Amniotic epithelial cell (primary cell): ENCODE measurements around the genes ITM2A, DIAPH2, SRPX2, SYTL4 and CENPI.

DNA sequence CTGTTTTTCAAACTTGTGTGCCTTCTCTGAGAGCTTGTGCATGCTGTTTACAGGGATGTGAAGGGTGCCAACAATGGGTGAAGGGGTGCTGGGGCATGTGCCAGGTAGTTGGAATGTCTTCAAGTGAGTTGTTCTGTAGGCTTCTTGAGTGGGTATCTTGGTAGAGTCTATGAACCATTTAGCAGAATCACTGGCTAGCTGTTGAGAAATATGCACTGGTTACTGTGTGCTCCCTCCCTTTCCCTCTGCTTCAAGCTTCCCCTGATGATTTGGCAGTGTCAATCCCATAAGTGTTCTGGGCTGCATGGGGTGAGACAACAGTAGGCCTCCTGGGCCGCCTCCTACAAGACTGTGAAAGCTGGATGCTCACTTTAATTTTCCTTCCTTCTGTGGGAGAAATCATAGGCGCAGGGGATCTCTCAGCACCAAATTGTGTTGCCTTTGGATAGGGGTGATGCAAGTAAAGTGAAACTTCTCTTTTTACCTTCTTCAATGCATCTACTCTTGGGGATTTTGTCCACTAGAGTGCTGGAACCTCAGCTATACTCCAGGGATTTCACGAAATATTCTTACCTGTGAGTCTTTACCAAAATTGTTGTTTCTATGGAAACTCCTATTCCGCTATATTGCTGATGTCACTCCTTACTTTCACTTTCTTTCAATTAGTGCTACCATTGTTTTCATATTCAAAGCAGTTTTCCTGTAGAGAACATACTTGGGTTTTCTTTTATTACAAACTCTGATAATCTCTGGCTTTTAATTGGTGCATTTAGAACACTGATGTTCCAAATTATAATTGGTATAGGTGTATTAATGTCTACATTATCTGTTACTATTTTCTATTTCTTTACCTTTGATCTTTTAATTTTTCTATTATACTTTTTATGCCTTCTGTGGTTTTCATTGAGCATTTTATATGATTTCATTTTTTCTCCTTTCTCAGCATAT is 29.8 kb downstream of the ITM2A start:
- RRBS = no CpG with 5 or more reads among the region's 4 CpGs

DNA sequence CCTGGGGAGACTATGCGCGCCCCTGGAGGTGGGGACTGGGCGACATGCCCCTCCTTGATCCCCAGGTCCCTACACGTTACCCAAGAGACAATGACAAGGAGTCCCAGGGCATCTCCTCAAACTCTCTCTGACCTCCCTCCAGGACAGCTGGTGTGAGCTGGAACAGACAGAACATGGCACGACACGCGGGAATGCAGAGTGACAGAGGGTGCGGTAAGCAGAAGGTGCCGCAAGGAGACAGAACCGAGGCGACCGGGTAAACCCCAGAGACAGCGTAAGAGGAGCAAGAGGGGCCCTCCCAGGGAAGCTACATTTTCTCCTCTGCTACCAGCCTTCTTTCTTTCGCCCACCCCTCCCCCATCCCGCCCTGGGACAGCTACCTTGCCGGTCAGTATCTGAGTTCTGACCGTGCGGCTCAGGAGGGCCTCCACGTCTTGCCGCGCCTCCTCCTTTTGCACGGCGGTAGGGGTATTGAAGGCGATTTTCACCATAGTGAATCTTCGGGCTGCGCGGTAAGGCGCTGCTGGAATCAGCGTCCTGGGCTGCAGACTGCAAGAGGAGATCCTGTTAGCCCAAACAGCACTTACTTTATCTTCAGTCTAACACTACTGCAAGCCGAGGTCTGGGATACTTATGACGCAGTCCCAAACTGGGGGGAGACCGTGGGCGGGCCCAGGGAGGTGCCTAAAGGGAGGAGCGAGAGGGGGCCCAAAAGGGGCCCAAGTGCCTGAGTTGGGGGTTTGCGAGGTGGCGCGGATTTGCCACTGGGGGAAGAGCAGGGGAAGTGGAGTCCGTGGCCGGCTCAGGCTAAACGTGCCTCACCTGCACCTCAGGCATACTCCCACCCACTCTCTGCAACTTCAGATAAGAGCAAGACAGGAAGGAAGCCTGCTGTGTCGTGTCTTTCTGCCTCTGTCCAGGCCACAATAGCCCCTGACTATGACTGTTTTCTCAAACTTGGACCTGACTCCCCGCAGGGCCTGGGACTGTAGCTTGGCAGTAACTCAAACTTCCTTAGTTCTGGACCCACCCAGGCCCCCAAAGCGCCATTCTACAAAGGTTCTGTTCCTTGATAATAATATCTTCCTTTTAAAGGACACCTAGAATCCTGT is at the start of gene ITM2A:
TSS of gene ITM2A (minus strand) at position 610 of the 1,112 bp plus-strand sequence.
- RRBS = no CpG with 5 or more reads among the region's 43 CpGs

GRCh38 chrX:80512766-80513204 is 92.5 kb downstream of the TENT5D start:
- RRBS = no CpG with 5 or more reads among the region's 5 CpGs

- RRBS = no CpG with 5 or more reads among the region's 3 CpGs
Observed at GRCh38 chrX:80717468-80717872, 92.2 kb downstream of the BRWD3 start.

- RRBS = no CpG with 5 or more reads among the region's 1 CpG
Observed at GRCh38 chrX:81200891-81201249, 843 bp downstream of the HMGN5 start.

GRCh38 chrX:81940593-81940792 is 738.6 kb downstream of the SH3BGRL start:
- RRBS = no CpG with 5 or more reads among the region's 4 CpGs

- RRBS = no CpG with 5 or more reads among the region's 1 CpG
Observed at GRCh38 chrX:86777697-86778045, 629.4 kb downstream of the DACH2 start.

- RRBS = no CpG with 5 or more reads among the region's 4 CpGs
Observed at GRCh38 chrX:88612922-88613690, 133.9 kb upstream of the CPXCR1 start.

DNA sequence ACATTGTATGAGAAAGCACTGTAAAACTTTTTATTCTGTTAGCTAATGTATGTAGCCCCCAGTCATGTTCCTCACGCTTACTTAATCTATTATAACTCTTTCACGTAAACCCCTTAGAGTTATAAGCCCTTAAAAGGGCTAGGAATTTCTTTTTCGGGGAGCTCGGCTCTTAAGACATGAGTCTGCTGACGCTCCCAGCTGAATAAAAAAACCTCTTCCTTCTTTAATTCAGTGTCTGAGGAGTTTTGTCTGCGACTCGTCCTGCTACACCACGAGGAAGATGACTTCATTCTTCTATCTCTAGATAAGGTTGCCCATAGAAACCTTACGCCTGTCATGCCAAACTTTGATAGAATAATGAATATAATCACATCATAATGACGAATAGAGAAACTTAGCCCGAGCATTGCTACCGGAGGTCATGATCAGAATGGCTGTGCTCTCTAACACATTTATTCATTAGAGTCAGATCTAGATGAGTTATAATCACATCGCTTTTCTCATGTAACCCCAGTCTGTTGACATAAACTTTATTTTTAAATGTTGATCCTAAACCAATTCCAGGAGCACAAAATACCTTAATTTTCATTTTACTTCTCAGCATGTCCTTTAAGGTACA is 235.0 kb downstream of the NAP1L3 start:
- RRBS = no CpG with 5 or more reads among the region's 13 CpGs

DNA sequence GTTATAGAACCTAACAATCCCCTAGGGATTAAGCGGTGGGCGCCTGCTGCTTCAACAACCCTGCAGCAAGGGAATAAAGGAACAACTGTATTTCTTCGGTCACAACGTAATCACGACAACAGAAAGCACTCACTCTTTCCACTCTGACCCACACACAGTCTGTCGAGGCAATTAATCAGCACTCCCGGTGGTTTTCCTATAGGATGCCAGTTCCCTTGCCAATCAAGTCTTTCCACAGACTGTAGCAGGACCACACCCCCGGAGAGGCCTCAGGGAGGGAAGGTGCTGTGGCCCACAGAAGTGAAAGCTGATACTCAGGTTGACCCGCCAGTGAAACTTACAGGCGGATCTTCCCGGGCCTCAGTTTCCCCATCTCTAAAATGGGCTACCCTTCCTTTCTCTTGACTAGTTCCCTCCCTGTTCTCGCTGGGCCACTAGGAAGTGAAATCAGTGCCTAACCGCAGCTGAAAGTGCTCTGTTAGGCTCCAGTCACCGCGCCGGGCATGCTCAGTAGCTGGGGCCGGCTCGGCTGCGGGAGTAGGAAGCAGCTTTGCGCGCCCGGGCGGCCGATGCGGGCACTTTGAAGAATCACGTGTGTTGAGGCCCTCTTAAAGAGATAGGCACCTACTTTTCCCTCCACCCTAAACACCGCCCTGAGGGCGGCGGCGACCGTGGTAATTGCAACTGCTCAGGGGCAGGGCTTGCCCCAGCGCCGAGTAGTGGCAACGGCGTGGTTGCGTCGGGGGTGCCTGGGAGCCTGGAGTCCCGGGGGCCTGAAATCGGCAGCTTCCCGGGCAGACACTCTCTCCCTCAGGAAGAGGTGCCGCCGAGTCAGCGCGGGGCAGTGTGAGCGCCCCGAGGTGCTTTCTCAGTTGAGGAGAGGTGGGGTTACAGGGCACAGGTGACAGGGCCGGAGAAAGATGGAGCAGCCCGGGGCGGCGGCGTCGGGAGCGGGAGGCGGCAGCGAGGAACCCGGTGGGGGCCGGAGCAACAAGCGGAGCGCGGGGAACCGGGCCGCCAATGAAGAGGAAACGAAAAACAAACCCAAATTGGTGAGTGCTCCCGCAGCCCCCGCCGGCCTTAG is at the start of gene DIAPH2:
TSS of gene DIAPH2 (plus strand) at position 704 of the 1,084 bp plus-strand sequence.
- RRBS = 3% methylated on average over 22 of the region's 66 CpGs

- RRBS = no CpG with 5 or more reads among the region's 12 CpGs
Observed at GRCh38 chrX:96884095-96884441, 360 bp downstream of the RPA4 start.

DNA sequence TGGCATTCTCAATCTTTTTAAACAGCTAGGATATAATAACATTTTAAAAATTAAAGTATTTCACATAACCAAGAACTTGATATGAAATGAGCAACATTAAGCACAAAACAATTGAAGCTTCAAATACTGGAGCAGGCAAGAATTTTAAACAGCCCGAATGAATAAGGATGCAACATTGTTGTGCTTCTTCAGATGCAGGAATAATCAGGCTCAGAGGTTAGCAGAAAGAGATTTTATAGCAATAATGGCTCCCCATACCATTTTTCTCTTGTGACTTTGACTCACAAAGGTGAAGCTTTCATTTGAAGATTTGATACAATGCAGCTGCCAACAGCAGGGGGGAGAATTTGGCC is 598.5 kb downstream of the RPA4 start:
- RRBS = no CpG with 5 or more reads among the region's 1 CpG

- RRBS = no CpG with 5 or more reads among the region's 6 CpGs
Observed at GRCh38 chrX:100417477-100418215, 7.6 kb upstream of the PCDH19 start.

DNA sequence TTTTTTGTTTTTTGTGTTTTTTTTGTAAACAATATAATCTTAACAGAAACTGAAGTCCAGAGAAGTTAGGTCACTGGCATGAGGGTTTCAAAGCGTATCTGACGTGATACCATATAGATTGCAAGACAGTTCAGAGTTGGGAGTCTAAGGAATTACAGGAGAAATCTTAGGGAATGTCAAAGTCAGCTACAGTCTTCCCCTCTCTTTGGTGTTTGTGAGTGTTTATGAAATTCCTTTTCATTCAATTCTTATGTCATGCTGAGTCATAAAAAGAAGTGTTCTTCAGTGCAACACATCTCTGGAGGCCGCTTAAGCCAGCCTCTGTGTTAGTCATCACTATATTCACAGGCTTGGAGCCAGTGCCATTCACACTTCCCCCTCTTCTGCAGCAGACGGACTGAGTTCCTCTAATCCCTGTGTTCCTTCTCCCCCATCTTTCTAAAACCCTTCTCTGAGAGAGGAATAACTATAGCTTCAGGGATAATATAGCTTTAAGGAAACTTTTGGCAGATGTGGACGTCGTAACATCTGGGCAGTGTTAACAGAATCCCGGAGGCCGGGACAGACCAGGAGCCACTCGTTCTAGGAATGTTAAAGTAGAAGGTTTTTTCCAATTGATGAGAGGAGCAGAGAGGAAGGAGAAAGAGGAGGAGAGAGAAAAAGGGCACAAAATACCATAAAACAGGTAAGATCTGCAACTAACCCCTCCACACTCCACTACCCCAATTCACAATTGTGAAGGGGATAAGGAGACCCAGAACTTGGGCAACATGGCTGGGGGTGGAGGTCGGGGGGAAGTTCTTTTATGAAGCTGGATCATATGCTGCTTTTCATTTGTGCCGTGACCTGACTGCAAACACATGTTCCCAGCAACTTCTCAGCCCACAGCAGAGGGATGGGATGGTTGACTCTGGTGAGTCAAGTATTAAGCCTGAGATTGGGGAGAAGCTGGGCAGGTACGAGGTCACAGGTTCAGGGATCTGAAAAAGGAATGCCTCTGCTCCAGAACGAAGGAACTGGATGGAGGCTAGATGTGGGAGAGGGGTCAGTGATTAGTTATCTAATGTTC is at the start of gene SRPX2:
TSS of gene SRPX2 (plus strand) at position 369 of the 1,069 bp plus-strand sequence.
- RRBS = no CpG with 5 or more reads among the region's 13 CpGs

- RRBS = 3% methylated on average over 8 of the region's 18 CpGs
Observed at GRCh38 chrX:100732024-100732601, at the start of gene SYTL4. Gene SYTL4 (minus strand): TSS chrX:100732121.

- RRBS = no CpG with 5 or more reads among the region's 3 CpGs
Observed at GRCh38 chrX:100741082-100741711, 9.3 kb upstream of the SYTL4 start.

DNA sequence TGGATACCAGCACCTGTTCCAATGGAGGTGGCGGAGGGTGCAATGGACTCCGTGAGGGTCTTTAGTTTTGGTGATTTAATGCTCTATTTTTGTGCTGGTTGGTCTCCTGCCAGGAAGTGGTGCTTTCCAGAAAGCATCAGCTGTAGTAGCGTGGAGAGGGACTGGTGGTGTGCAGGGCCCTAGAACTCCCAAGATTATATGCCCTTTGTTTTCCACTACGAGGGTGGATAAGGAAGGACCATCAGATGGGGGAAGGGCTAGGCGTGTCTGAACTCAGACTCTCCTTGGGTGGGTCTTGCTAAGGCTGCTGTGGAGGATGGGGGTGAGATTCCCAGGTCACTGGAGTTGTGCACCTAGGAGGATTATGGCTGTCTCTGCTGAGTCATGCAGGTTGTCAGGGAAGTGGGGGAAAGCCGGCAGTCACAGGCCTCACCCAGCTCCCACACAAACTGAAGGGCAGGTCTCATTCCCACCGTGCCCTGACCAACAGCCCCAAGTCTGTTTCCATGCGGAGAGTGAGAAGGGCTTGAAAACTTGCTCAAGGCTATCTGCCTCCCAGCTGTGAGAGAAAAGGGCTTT is 8.0 kb upstream of the CSTF2 start:
- RRBS = no CpG with 5 or more reads among the region's 8 CpGs

DNA sequence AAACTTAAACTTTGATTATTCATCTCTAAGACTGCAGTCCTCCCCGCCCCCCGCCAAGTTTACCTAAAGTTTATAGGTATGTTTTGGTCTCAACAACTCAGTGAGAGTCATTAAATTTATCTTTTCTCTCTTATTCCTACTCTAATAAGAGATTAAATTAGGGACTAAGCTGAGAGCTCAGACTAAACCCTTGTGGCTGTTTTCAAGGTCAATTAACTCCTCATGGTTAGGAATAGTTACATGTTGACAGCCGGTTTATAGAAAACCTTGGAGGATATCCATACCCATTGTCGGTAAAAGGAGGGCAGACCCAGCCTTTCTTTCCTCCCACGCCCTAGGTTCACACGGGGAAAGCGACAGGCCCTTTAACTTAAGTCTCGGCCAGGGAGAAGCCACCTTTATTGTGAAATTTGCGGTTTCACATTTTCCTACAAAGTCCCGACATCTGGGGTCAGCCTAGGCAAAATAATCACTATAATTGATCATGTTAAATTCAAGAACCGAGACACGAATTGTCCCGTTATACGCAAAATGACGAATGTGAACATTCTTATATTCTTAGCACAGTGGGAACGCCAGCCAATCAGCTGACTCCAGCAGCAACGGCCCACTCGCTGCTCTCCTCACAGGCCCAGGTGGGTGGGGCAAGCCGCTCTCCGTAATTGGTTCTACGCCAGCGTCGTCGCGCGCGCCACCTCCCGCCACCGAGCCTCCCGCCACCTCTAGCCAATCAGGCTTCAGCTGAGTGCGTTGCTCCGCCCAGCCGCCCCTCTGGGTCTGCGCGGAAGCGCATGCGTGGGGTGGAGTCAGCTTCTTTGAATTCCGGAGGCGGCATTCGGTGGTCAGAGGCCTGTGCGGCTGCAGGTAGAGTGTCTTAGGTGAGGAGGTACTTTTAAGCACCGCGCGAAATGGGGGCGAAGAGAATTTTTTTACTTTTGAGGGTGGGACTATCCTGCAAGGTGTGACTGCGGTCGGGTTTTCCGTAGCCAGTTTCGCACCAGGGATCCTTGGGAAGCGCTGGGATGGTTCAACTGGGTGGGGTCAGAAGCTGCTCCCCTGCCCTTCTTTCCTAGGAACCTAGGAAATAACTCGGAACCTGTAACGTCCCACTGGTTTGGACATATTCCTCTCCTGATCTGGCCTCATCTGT is at the start of gene CENPI:
TSS of gene CENPI (plus strand) at position 834 of the 1,150 bp plus-strand sequence.
- RRBS = no CpG with 5 or more reads among the region's 52 CpGs

DNA sequence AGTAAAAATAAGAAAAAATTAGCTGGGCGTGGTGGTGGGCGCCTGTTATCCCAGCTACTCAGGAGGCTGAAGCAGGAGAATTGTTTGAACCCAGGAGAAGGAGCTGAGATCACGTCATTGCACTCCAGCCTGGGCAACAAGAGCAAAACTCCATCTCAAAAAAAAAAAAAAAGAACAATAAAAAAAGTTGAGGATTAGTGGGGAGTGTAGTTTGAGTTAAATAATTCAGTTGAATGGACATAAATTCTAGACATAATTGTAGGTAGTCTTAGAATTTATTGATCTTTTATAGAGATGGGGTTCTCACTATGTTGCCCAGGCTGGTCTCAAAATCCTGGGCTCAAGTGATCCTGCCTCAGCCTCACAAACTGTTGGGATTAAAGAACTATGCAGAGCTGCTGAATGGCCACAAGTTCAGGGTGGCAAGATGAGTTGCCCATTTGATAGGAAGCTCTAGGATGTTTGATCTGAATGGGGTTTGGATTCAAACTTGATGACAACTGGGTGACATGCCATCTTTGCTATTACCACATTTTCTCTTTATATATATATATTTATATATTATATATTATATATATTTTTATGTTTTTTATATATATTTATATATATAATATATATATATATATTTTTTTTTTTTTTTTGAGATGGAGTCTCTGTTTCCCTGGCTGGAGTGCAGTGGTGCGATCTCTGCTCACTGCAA is 3.5 kb downstream of the RPL36A start:
- RRBS = no CpG with 5 or more reads among the region's 4 CpGs